Measurements from ENCODE around the genes EVPL and EXOC7.

DNA sequence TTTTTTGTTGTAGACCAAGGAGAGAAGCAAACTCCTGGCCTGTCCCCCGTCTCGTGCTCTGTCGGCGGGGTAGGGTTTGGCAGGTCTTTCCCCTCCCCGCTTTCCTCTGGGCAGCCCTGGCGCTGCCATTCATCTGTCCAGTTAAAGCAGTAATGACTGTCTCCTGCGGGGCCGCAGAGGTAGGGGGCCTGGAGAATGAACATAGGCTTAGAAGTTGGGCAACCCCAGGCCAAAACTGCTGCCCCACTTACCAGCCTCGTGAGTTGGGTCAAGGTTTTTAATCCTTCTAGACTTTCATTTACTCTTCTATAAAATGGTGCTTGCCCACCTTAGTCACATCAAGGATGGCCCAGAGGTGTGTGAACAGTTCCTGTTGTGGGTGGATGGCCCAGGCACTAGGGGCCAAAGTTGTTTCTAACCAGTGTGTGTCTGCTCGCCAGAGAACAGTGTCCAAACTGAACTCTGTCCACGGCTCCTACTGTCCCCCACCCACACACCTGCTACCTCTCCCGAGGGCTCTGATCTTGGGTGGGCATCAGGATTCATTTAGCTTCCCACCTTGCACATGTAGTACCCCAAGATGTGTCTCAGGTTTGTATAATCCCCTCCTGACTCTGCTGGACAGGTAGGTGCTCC, 13.1 kb upstream of the ITGB4 start:
- RRBS = no CpG with 5 or more reads among the region's 12 CpGs

- RRBS = no CpG with 5 or more reads among the region's 17 CpGs
These were observed 6.6 kb upstream of the GALK1 start for GRCh38 chr17:75771303-75772292.

DNA sequence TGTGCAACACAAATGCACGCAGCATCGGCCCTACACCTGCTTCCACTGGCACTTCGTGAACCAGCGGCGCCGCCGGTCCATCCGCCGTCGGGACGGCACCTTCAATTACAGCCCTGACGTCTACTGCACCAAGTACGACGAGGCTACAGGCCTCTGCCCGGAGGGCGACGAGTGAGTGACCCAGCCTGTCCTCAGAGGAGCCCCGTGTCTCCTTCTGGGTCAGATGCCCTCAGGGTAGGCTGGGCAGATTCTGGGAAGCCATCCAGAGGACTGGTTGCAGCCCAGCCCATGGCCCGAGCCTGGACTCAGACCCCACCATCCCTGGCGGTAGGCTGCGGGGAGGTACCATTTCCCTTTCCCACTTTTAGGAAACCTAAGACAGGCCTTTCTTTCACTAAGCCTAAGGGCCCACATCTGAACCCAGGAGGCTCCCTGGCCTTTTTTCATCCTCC, 25.2 kb downstream of the UNK start:
- RRBS = 92% methylated on average over 8 of the region's 21 CpGs

- RRBS = 53% methylated on average over 6 of the region's 15 CpGs
These were observed 29.3 kb downstream of the UNC13D start for GRCh38 chr17:75814825-75815470.

GRCh38 chr17:75845795-75846571, 1.8 kb upstream of the UNC13D start:
- RRBS = 92% methylated on average over 3 of the region's 20 CpGs

DNA sequence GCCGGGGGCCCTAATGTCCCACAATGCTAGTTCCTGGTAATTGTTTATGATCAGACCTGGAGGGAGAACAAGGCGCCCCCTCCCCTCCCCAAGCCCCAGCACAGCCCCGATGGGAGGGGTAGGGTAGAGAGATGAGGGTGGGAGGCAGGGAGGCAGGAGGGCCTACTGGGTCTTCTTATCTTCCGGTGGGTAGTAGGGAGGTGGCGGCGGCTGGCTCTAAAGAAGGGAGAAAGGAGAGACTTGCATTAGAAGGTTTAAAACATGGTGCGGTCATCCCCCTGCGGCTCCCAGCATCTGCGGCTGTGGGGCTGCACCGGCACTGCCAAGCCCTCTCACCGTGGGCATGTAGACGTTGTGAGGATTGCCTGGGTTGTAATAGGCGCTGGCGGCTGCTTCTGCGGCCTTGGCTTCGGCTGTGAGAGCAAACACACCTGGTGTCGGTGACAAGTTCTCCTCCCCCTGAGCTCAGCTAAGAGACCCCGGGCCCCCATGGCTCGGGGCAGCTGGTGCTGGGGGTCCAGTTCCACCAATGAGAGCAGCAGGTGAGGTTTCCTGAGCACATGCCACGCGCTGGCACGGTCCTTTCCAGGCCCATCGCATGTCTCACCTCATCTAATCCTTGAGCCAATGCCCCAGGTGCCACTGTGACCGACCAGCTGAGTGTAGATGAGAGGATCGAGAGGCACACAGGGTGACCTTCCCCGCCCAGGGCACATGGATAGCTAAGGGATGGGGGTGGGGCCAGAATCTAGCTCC, 2.5 kb upstream of the UNC13D start:
- RRBS = 88% methylated on average over 1 of the region's 26 CpGs

- RRBS = 1% methylated on average over 13 of the region's 38 CpGs
These were observed 1.2 kb downstream of the TRIM47 start for GRCh38 chr17:75876995-75877700.

DNA sequence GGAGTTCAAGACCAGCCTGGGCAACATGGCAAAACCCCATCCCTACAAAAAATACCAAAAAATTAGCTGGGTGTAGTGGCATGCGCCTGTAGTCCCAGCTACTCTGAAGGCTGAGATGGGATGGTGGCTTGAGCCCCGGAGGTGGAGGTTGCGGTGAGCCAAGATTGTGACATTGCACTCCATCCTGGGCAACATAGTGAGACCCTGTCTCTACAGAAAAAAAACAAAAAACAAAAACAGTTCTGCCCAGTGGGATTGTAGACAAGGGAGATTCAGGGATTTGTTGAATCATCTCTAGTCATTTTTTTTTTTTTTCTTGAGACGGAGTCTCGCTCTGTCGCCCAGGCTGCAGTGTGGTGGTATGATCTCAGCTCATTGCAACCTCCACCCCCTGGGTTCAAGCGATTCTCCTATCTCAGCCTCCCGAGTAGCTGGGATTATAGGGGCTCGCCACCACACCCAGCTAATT, 1.1 kb downstream of the TEN1 start:
- RRBS = no CpG with 5 or more reads among the region's 9 CpGs

DNA sequence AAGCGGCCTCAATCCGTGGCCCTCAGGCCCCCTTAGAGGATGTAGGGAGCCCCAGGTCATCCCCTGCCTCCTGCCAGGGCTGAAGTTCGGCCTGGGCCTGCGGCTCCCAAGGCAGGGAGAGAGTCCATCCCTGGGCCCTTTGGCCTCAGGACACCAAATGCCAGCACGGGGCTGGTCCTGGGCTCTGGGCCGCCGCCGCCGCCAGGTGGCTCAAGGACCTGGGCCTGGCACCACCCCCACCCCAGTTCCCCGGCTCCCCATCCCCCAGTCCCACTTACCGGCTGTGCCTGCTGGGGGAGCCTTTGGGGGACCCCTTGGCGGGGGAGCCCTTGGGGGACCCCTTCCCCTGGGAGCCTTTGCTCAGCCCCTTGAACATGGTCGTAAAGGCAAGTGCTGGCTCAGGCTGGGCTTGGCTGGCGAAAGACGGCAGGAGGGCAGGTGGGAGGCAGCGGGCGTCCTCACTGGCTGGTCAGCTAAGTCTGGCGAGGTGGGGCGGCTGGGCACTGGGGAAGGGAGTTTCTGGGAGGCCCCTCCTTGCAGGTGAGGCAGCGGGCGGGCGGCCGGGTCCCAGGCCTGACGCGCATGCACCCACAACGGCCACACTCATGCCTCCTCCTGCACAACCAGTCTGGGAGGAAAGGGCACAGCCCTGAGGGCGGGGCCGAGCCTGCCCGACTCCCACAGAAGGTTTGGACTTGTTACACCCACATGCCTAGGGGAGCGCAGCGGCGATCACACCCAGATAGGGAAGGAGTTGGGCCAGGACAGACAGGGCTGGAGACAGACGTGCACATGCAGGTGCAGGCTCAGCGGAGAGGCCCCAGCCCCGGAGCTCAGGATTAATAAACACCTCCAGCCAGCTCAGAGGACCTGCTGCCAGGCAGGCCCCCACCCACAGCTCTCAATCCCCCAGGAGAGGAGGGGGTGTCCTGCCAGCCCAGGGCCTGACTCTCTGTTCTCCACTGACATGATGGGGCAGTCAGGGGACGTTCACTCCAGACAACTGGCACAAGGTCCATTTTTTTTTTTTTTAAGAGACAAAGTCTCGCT, at the start of gene EVPL:
EVPL (minus strand) TSS at position 484 of the 1,050 bp plus-strand sequence.
- RRBS = no CpG with 5 or more reads among the region's 37 CpGs

- RRBS = no CpG with 5 or more reads among the region's 71 CpGs
These were observed 2.2 kb upstream of the ZACN start for GRCh38 chr17:76076723-76077327.

DNA sequence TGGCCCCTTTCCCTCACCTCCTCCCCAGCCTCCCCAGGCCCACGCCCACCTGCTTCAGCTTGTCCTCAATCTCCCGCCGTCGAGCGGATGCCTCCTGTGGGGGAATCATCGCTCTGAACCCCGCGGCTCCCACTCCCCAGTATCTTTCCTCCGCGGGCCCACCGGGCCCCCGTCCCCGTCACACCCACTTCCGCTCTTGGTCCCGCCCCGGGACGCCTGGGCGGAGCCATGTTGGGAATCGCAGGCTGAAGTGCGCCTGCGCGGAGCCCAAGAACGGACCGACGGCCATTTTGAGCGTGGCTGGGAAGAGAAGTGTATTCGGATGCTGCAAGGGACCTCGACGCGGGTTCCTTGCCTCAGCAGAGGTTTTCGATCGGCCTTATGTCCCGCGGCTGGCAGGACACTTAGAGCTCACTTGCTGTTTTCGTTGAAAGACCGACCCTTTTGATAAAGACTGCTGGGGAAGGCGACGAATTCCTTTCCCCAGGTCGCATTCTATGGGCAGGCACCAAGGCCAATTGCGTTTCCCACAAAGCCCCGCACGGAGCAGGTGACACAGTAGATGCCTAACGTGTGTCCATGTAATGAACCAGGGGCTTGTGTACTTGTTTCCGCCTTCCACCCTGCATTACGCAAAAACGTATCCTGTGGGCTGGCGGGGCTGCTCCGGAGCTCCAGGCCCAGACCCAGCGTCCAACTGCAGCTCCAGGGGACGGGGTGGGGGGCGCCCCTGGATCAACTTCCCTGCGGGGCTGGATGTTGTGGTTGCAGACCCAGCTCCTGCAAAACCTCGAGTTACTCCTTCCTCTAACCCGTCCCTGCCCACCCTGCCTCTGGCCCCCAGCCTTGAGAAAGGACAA, at the start of gene EXOC7:
EXOC7 (minus strand) TSS at position 204 of the 860 bp plus-strand sequence.
- RRBS = 2% methylated on average over 6 of the region's 54 CpGs

GRCh38 chr17:76261568-76262296, 3.4 kb upstream of the UBALD2 start:
- RRBS = 70% methylated on average over 2 of the region's 17 CpGs

DNA sequence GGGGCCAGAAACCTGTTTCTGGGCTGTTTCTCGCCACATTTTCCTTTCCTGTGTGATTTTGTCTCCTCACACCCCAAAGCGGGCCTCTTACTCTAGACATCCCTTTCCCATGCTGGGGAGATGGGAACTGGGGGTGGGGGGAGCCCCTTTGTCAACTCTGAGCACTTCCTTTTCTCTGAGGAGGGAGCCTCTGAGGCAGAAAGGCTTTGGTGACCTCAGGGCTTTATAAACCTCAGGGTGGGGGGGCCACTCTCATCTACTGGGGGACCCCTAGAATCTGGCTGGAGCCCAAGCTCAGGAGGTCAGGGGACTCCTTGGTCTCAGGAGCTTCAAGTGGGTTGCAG, 7.7 kb downstream of the UBALD2 start:
- RRBS = no CpG with 5 or more reads among the region's 2 CpGs

- RRBS = no CpG with 5 or more reads among the region's 7 CpGs
These were observed 6.8 kb upstream of the QRICH2 start for GRCh38 chr17:76314803-76315351.

GRCh38 chr17:76446427-76447602, 6.1 kb downstream of the UBE2O start:
- RRBS = no CpG with 5 or more reads among the region's 11 CpGs

GRCh38 chr17:76534893-76535559, 2.5 kb downstream of the CYGB start:
- RRBS = no CpG with 5 or more reads among the region's 5 CpGs

GRCh38 chr17:76540393-76541459, 882 bp downstream of the PRCD start:
- RRBS = no CpG with 5 or more reads among the region's 30 CpGs

DNA sequence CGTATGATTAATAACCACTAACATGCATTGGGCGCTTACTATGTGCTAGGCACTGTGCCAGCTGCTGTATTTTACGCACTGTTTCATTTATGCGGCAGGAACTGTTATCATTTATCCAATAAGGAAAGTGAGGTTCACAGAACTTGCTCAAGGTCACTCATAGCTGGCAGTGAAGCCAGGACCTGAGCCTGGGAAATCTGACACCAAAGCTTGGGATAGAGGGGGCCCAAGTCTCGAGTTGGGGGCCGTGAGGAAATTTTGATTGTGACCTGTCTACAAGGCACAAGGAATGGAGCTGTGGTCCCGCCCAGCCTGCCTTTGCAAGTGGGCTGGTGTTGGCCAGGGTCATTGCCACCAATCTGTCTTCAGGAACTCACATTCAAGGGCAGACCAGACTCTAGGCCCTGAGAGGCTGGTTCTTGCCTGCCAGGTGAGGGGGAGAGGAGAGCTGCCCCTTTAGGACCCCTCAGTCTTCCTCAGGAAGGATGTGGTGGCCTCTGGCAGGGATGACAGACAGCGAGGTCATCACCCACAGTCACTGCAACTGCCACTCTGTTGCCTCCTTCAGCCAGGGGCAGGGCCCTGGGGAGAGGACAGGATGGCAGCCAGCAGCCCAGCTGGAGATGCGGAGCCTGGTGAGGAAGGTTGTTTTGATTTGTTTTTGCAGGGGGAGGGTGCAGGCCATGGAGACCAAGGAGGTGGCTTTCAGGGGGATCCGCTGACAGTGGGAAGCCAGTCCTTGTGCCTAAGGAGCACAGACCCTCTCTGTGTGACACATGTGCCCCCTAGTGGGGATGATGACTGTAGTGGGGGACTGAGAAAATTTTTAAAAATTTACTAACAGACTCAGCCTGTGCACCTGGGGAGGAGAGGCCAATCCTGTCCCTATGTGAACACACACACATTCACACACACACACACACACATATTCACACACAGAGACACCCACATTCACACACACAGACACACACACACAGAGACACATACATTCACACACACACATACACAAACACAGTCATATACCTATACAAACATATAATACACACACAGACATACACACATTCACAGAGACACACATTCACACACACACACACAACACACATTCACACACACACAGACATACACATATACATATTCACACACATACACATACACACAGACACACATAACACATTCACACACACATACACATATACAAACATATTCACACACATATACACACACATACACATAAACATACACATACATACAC, 7.3 kb downstream of the PRCD start:
- RRBS = no CpG with 5 or more reads among the region's 10 CpGs

- RRBS = no CpG with 5 or more reads among the region's 9 CpGs
These were observed 10.2 kb downstream of the ST6GALNAC2 start for GRCh38 chr17:76575489-76575848.

- RRBS = no CpG with 5 or more reads among the region's 12 CpGs
These were observed 28.9 kb upstream of the ST6GALNAC1 start for GRCh38 chr17:76672381-76672883.

Measured in AG09319 (cell line).